Parietal lobe (tissue), 2 donors: ENCODE data around the gene RTP5.

GRCh38 chr2:241869457-241869846 is at the start of gene RTP5:
Gene RTP5 (plus strand): TSS chr2:241869729.
- RAMPAGE, long total RNA = no peak

DNA sequence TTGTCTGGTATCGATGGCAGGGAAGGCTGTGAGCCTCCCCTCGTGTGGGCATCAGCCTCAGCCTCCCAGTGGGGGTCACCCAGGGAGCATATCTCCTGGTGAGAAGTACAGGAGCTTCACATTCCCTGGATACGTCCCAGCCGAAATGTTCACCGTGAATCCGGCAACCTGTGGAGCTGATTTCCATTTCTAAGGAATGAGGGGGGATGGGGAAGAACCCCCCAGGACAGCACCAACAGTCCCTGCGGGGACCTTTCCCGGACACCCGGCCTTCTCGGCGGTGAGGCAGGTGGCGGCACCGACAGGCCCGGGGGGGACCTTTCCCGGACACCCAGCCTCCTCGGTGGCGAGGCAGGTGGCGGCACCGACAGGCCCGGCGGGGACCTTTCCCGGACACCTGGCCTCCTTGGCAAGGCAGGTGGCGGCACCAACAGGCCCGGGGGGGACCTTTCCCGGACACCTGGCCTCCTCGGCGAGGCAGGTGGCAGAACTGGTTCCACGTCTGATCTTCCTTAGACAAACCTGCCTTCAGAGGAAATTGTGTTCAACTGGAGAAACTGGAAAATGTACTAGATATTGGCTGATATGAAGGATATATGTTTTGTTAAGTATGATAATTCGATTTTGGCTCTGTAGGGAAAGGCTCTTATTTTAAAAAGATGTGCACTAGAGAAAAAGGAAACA is 9.5 kb downstream of the FAM240C start:
- RAMPAGE, long total RNA = no peak

DNA sequence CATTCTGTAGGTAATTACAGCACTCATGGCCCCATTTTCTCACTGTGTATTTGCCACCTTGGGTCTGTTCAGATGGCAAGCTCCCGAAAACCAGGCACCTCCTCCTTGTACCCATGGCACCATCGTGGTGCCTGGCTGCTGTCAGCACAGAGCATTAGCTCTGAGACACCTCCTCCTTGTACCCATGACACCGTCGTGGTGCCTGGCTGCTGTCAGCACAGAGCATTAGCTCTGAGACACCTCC is 184.3 kb upstream of the FAM240C start:
- RAMPAGE, long total RNA = no peak

GRCh38 chr2:242114442-242115020 is 214.3 kb upstream of the FAM240C start:
- RAMPAGE, long total RNA = no peak